Tongue (tissue), 2 donors: Measurements from ENCODE around the gene ALDH18A1.

DNA sequence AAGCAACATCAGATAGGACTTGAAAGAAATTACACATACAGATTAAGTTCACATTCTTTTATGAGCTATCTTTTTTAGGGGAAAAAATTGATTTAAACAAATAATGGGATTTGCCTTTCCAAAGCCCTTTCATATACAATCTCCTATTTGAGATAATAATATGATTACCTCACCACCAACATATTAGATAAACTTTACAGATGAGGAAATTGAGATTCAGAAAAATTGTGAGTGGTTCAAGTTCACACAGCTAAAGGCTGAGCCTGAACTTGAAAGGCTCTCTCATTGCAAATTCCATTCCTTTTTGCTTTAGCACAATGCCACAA lies 14.9 kb downstream of the PDLIM1 start:
- RAMPAGE, long total RNA, result no peak

DNA sequence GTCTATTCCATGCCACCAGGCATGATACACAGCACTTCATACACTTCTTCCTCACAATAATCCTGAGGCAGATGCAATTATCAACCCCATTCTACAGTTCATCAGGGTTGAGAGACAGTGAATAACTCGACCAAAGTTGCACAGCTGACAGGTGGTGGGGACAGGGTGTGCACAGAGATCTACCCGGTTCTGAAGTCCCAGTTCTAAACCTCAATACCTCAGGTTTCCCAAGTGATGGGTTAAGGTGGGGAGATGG lies 129.7 kb downstream of the SORBS1 start:
- RAMPAGE, long total RNA, result no peak

GRCh38 chr10:95459329-95459897 lies 101.8 kb downstream of the SORBS1 start:
- RAMPAGE, long total RNA, result no peak

DNA sequence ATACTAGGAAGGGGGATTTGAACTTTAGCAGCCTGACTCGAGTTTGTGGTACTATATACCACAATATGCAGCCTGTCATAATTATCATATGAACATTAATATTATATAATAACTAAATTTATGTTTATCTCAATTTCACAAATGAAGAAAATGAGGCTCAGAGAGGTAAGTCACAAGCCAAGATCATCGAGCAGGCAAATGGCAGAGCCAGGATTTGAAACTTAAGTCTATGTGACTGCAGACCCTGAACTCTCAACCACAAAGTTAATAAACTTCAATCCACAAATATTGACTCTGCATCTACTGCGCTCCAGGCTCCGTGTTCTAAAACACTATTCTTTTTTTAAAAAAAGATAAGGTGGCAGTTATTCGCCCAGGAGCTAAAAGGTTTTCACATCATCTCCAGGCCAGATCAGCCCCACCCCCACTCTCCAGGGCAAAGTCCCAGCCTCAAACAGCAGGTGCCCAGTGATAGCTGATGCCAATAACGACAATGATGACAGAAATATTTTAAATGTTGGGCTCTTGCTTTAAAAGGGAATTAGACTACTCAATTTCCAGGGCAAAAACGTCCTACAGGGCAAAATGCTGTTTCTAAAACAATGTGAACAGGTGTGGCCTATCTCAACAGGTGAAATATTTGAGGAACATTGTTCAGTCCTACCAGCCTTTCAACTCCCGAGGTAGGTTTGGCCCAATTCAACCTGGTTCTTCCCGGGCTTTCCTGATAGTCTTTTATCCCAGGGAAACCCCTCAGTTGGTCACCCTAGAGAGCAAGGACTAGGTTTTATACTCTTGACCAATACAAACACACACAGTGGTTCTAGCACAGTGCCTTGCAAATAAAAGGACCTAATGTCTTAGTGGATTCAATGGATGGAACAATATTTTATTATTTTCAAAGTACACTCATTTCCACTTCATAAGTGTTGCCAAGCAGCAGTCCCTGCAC lies 85.2 kb downstream of the SORBS1 start:
- RAMPAGE, long total RNA, result no peak

GRCh38 chr10:95499474-95500201 lies 61.5 kb downstream of the SORBS1 start:
- RAMPAGE, long total RNA, result no peak

DNA sequence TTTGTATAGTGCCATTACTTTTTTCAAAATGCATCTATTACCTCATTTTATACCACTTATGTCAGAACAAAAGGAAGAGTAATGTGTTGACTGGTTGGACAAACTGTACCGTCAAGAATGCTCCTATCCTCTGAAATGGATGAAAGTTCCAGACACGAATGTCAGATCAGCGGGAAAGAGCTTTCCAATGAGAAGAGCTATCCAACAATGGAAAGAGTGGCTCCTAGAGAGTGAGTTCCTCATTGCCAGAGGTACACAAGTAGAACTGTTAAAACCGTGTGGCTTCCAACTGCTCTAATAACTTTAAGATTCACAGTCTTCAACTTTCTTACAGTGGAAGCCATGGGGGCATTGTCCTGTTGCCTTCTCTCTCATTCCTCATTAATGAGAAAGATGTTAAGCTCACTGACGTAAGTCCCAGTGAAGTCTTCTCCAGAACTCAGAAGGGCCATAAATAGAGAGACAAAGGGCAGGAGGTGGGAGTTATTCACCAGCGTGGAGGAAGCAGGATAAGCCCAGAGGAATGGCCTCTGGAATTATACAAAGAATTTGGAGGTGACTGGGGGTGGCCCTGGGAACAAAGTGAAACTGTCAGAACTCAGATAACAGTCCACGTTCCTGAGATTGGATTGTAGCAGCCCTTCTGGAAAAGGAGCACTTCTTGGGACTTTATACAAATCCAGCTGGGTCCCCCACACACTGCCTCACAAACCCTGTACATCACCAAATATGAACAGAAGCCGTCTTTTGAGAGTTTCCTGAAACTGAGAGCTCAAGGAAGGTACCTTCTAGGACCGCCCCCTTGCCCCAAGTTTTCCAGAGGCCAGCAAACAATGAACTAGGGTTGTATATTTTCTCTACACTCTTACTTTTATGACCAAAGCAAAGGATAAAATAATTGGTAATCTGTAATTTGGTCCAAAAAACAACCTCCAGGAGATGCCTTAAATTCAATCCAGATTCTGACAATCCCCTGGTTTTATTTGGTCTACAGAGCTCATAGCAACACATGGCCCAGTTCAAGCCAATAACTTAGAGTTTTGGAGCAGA lies 52.4 kb downstream of the SORBS1 start:
- RAMPAGE, long total RNA, result no peak

GRCh38 chr10:95527828-95528517 lies 33.2 kb downstream of the SORBS1 start:
- RAMPAGE, long total RNA, result no peak

DNA sequence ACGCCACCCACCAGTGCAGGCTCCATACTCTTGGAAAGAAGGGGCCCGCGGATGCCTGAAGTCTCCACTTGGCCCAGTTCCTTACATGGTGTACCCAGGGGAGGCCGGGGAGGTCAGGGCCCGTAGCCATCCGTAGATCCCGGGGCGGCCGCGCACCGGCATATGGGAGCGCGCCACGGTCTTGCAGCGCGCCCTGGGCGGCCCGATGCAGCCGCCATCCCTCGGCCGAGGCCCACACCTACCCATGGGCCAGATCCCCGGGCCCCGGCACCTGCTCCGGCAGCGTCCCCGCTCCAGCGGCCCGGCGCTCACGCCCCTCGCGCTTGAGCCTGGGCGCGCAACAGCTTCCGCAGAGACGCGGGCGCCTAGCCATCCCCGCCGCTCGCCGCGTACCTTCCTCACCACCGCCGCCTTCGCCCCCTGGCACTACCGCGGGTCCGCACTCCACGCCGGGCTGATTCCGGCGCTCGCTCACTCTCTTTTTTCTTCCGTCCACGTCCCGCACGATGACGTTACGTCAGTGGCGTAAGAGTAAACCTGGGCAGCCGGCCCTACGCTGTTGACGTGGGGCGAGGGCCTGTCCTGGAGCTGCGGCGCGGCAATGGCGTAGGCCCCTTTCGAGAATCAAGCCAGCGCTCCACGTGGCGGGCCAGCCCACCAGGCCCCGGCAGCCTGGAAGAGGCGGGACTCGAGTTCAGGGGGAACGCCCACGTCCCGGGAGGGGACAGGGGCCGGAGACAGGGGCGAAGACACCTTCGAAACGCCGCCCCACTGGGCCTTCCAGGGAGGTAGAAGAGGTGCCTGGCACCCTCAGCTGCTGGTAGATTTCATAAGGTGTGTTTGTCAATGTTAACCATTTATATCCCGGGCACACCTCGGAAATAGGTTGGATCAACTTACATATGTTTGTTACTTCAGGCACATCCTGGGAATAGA lies at the start of gene ALDH18A1:
ALDH18A1 (minus strand) TSS at position 508 of the 936 bp plus-strand sequence.
- RAMPAGE, long total RNA, result no peak

GRCh38 chr10:95784061-95784846 lies 28.3 kb downstream of the ENTPD1 start:
- RAMPAGE, long total RNA, result no peak

DNA sequence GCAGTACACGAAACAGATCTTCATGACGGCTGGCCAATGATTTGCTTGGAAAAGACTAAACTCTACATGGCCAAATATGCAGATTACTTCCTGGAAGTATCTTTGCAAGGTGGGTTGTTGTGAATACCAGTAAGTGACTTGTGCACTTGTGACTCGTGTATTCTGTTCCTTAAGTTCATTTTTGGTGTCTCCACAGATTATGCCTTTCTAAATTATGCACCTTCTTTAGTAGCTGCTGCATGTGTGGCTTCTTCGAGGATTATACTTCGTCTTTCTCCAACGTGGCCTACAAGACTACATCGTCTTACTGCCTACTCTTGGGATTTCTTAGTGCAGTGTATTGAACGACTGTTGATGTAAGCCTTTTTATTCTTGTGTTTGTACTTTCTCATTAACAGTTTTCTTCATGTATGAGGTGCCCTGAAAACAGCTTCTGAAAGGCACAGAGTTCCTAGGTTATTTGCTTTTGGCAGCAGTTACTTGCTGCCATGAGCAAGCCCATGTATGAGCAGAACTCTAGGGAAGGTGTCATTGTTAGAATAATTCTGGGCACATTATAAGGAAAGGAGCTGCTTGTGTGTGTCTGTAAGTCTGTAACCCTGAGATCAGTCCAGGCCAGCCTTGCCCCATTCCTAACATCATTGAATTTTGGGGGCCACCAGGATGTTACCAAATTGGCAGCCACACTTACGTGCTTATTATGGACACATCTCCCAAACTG lies 13.7 kb downstream of the CCNJ start:
- RAMPAGE, long total RNA, result no peak

- RAMPAGE, long total RNA, result no peak
These were observed 40.9 kb upstream of the ZNF518A start for GRCh38 chr10:96089161-96089552.

- RAMPAGE, long total RNA, result no peak
These were observed 9.3 kb downstream of the ZNF518A start for GRCh38 chr10:96139233-96139864.

DNA sequence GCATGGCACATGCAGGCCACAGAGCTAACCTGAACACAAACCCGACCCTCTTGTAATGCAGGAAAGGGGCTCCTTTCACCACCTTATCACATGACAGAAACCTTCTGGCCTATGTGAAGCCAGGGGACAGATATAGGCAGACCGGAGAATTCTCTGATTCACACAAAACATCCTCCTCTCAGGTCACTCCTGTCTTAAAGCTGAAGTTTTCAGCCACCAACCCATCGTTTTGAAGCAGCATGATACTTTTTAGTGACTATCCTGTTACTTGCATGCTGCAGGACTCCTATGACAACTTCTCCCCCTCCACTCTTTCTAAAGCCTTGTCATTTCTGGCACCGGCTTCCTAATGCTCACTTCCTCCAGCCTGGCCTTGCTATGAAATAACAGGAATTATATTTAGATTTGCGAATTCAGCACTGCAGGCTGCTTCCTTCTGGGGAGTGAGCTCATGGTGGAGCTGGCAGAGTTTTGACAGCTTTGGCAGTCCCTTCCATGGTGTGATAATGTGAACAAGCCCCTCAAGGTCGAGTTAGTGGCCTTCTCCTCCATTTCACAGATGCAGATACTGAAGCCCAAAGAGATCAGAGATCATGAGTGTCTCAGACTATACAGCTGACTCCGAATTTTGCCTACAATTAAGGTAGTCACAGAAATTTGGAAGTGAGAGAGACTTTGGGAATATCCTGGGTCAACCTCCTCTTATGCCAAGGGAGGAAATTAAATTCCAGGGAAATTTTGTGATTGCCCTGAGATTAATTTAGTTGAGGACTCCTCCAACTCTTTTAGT lies 13.4 kb downstream of the BLNK start:
- RAMPAGE, long total RNA, result no peak

- RAMPAGE, long total RNA, result no peak
These were observed 11.3 kb downstream of the BLNK start for GRCh38 chr10:96260055-96260560.

- RAMPAGE, long total RNA, result no peak
These were observed 17.4 kb upstream of the TLL2 start for GRCh38 chr10:96531041-96531670.

- RAMPAGE, long total RNA, result no peak
These were observed 35.2 kb upstream of the TLL2 start for GRCh38 chr10:96549009-96549239.

- RAMPAGE, long total RNA, result no peak
These were observed 25.0 kb downstream of the TM9SF3 start for GRCh38 chr10:96561795-96562294.

DNA sequence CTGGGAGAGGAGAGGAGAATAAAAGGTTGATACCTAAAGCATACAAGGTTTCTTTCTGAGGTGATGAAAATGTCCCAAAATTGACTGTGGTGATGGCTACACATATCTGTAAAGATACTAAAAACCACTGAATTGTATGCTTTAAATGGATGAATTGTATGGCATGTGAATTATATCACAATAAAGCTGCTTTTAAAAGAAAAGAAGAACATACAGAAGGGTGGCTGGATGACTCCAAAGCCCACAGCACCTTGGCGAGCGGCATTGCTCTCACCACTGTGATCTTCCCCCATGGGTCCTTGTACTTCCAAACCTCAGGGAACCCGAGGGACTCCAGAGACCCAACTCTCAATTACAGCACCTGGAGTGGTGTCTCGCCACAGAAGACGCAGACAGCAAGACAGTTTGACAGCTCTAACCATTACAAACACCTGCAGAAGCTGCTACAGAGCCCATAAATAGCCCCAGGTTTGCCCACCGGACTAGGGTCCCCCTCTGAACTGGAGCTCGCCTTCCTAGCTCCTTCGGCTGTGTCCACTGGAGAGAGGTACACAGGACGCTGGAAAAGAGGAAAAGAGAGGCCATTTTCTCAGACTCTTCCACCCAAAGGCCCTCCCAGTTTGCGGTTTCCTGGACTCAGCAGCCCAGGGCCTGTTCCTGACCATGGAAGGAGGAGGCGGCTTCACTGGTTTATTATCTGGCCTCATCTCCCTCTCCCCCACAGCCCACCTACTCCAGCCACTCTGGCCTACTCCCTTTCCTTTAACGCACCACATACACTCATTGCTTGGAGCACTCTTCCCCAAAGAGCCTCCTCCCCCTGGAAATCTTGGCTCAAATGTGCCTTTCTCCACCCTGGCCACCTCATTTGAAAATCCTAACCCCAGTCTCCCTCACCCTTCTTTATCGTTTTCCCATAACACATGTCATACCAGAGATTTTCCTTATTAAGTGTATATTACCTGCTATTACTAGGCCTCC lies 1.9 kb downstream of the PIK3AP1 start:
- RAMPAGE, long total RNA, result no peak

DNA sequence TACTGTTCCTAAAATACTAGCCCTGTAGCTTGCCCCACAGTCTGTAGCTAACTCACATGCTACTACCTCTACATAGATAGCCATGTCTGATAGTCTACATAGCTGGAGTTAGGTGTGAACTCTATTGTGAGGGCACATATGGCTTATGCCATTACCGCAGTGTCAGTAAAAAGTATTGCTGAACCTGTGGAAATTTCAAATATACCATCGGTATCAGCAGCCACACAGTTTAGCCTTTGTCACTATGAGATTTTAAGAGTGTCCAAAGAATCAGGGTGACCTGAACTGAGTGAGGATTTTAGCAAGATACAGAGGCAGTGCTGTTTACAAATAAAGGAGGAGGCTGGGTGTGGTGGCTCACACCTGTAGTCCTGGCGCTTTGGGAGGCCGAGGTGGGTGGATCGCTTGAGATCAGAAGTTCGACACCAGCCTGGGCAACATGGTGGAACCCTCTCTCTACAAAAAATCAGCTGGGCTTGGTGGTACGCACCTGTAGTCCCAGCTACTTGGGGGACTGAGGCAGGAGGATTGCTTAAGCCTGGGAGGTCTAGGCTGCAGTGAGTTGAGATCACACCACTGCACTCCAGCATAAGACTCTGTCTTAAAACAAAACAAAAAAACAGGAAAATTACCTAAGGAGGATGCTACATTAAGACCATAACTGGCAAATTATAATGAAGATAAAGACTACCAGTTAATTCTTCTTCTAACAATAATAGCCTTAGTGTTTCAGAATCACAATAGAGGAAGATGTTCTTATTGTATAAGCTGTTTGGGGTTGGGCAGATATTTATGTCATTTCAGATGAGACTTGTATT lies 40.2 kb downstream of the LCOR start:
- RAMPAGE, long total RNA, result no peak

DNA sequence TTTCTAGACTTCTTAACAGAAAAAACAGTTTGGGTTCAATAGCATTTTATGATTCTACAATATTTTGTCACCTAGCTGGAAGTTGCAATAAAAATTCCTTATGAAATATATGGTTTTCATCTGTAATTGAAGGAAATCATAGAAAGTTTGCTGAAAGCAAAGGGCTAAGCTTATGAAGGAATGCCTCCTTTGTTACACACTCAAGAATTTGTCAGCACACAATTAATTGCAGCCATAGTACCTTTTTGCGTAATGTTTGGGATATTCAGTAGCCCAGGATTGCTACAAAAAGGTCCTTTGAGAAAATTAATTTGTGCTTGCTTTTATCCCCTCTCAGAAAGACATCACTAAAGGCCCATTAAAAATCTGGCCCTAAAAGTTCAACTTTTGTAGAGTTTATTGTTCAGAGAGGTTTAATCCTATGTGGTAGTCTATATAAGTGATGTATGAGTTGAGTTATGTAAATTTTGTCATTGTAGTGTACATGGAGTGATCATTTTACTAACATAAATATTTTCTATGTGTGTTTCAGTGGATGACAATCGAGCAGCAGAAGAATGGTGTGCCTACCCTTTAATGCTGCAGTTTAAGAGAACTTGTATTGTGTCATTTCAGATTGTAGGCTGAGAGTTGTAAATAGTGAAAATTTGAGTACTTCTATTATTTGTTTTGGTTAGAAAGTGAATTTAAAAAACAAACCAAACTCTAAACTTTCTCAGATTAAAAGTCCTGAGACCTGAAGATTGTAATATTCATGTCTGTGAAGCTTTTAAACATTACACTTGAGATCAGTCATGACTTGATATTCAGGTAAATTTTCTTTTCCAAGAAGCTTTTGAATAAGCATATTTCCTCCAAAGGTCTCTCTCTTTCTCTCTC lies 126.0 kb downstream of the LCOR start:
- RAMPAGE, long total RNA, result no peak